Tibial nerve (tissue), 3 donors: ENCODE results near the gene TNP1.

- PRO-cap: no peak
- RAMPAGE, long total RNA, 3 experiments: no peak in any of the 3 experiments
Measured at GRCh38 chr2:216596237-216596754, 36.9 kb upstream of the IGFBP2 start.

GRCh38 chr2:216679655-216680462 lies 15.5 kb downstream of the IGFBP5 start:
- PRO-cap: no peak
- RAMPAGE, long total RNA, 3 experiments: no peak in any of the 3 experiments

DNA sequence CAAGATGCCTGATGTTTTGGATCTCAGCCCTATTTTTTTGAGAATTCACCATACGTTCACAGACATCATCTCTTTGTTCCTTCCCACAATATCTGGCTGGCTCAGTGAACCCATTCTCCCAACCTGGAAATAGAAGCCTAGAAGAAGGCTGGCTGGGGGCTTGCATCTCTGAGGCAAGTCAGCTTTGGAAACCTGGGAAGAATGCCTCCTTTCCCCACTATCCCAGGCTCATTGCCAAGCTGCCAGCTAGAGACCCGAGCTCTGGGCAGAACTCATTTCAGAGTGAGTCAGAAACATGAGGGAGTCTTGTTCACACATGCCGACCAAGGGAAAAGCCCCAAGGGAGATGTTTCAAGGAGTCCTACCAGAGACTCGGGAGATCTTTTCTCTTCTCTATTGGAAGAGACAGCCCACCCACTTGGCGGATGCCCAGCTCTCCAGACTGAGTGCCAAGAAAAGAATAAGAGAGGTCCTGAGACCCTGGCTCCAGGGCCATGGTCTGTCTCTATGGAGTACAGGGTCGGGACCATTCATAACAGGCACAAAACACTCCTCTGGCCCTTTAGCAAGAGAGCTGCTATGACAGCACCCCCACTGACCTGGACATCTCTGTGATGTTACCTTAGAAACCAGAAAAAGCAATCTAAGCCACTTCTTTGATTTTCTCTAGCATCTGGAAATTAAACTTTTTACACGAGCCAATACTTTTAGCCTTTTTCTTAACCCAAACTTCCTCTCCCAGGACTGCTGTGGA lies 18.3 kb upstream of the IGFBP5 start:
- PRO-cap: no peak
- RAMPAGE, long total RNA, 3 experiments: no peak in any of the 3 experiments

- PRO-cap: no peak
- RAMPAGE, long total RNA, 3 experiments: no peak in any of the 3 experiments
Measured at GRCh38 chr2:216859728-216860347, at the start of gene TNP1. TNP1 (minus strand) TSS chr2:216860064.

- PRO-cap: no peak
- RAMPAGE, long total RNA, 3 experiments: no peak in any of the 3 experiments
Measured at GRCh38 chr2:217223255-217223955, 363.5 kb upstream of the TNP1 start.

DNA sequence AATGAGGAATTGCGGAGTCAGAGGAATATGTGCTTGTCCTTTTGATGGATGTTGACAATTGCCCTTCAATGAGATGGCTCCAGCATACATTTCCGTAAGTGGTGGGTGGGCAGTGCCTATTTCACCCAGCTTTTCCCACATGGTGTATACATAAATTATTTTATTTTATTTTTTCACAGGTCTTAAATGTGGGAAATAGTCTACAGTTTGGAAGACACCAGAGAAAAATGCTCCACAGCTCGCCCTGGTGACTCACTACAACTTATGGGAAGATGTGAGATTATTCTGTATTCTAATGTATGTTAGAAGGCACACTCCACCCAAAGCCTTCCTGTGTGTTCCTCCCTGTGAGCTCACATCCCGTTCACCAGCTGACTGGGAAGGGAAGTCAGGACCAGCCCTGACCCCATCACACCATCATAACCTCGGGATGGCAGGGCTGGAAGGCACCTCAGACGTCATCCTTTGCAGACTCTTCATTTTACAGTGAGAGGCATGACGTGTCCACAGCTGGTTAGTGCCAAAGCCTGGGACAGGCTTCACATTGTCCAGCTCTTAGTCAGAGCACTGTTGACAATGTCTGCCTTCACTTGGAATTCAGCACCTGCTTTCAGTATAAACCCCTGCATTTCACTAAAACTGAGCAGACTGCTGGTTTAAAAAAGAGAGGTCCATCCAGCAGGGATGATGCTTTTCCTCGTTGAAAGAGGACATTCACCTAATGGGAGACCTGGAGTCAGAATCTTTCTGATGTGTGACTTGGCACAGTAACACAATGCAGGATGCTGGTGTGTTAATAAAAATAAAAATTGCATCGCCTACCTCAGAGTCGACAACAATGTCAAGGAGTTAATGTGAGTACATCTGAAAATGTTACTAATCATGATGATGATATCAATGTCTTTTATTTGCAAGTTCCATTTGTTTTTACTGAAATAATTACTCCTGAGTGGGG lies 417.8 kb upstream of the TNP1 start:
- PRO-cap: no peak
- RAMPAGE, long total RNA, 3 experiments: no peak in any of the 3 experiments

- PRO-cap: no peak
- RAMPAGE, long total RNA, 3 experiments: no peak in any of the 3 experiments
Measured at GRCh38 chr2:217735922-217736434, 266.8 kb downstream of the TNS1 start.

GRCh38 chr2:217798773-217799630 lies 203.8 kb downstream of the TNS1 start:
- PRO-cap: no peak
- RAMPAGE, long total RNA, 3 experiments: no peak in any of the 3 experiments

DNA sequence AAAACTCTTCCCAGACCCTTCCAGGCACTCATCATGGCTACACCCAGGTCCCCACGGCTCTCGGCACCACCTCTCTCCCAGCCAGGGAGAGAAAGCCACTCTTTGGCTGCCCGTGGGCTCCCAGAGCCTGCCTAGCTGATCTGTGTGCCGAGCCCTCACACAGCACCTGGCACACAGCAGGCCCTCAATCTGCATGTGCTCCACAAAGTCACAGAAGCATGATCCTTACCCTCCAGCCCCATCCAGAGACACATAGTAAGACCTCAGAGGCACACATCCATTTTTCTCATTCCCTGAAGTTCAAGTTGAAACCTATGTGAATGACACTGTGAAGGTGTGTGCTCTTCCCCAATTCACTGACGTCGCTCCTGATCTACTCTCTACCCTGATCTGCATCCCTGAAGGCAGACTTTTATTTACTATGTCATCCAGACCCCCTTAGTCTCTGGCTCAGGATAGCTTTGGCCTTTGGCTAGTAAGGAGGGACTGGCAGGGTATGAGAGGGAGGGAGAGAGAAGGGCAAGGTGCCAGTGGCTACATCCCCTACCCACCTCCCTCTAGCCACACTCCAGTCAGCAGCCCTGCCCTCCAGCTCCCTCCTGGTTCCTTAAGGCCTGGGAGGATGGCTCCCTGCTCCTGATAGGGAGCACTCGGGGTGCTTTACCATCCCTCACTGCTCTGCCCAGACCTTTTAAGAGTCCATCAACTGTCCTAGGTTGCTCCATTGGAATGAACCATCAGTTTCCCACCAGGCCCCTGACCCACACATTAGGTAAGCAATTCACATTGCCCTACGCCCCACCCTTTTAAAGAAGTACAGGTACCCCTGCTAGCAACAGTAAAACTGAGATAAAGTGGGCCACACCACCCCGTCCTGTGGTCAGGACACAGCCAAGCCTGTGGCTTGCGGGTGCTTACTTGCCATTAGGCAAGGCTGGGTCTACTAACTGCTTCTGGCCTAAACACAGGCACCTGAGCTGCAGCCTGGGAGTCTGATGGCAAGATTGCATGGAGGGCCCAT lies 177.7 kb downstream of the TNS1 start:
- PRO-cap: no peak
- RAMPAGE, long total RNA, 3 experiments: no peak in any of the 3 experiments

DNA sequence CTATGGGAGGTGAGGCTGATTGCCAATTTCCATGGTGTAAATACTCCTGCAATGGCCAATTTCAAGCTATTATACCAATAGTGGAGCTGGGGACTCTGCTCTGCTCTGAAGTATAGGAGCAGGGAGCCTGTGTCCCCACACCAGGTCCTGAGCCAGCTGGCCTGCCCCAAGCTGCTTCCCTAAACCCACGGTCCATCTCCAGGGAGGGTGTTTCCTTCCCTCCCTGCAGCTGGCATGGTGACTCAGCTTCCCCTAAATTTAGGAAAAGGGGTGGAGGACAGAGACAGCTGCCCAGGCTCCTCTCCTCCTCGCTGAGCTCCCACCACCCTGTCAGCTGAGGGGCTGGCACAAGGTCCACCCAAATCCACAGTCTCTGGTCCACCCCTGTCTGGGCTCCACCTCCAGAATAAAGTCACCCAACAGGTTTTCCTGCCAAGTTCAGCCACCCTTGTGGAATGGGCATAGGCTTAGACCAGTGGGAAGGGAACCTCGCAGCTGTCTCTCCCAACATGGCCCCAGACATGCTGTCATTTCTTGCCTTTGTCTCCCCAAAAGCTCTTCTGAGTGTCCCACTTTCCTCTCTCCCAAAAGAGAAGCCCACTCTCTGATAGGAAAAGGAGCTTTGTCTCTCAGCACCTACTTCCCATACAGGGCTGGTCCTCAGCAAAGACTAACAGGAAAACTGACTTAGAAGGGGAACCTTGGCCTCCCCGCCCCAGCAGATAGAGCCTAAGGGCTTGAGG lies 156.4 kb downstream of the TNS1 start:
- PRO-cap: no peak
- RAMPAGE, long total RNA, 3 experiments: no peak in any of the 3 experiments

DNA sequence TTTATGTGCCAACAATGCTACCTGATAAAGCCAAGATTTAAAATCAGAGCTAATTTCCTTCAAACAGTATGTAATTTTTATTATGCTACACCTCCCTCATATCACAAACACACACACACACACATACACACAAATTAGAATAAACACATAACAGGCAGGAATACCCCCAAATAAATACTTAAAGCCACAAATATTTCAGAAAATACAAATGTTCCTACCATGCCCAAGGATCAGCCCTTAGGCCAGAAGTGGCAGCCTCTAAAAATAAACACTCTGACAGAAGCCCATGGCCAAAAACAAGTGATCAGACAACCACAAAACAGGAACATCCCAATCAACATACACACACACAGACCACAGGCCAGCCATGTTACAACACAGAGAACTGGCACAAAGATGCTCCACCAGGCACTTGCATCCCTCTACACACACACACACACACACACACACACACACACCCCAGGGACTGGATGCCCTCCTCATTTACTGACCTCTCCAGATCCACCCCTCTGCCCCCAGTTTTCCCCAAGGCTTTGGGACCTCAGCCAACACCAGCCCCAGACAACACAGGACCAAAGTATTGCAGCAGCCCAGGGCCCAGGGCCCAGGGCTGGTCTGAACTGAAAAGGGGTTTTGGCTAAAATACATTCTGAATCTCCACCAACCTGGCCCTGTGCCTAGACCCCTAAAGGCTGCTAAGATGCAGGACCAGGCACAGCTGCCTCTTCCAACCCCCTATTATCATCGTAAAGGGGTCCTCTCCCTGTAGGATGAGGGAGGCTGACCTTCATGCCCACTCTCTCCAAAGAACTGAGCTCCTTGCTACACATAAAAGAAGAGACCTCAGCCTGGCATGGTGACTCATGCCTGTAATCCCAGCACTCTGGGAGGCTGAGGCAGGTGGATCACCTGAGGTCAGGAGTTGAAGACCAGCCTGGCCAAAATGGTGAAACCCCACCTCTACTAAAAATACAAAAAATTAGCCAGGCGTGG lies 151.5 kb downstream of the TNS1 start:
- PRO-cap: no peak
- RAMPAGE, long total RNA, 3 experiments: no peak in any of the 3 experiments

DNA sequence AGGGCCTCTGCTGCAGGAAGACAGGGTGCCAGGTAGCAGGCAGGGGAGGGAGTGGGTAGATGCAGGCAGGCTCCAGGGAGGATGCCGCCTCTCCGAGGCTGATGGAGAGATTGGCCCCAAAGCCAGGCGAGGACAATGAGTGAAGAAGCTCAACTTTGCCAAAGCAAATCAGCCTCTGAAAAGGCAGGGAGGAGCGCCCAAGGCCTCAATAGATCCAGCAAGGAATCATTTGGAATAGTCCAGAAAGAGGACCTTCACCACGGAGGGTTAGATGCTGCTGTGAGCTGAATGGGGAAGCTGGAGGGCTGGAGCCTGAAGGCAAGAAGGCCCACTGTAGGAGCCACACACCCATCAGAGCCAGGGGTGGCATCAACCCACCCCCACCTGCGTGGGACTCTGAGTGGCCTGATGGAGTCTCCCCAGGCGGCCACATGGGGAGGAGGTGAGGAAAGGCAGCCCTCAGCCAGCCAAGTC lies 133.6 kb downstream of the TNS1 start:
- PRO-cap: no peak
- RAMPAGE, long total RNA, 3 experiments: no peak in any of the 3 experiments

DNA sequence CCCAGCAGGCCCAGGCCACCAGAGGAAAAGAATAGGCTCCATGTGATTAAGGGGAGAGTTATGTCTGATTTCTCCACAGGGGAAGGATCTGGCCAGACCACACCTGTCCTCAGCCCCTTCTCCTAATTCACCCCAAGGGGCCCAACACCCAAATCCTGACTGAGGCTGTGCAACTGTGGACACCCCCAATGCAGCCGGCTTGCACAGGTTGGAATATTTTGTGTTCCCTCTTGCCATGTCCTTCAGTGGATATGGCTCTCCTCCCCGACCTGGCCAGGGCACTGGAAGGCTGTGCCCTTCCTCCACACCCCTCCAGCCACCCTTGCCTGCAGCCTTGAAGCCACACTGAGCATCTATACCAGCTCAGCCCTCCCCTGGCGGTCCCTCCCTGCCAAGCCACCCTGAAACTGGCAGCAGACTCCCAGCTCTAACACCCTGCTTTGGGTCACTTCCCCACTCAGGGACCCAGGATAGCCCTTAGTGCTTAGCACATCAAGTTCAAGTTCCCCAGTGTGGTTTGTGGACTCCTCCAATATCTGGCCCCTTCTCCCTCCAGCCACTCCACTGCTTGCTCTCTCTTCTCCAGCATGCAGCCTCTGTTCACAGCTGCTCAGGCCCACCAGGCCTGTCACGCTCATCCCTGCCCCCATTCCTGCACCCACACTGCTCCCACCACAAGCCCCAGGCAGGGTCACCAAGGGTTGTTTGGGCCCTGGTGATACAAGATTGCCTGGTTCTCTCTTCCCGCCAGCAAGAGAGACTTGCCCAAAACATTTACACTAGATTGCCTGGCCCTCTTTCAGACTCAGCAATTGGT lies 89.4 kb downstream of the TNS1 start:
- PRO-cap: no peak
- RAMPAGE, long total RNA, 3 experiments: no peak in any of the 3 experiments

- PRO-cap: unidirectional peak, minus-strand start at chr2:217914961
- RAMPAGE, long total RNA, 3 experiments: no peak in any of the 3 experiments
Measured at GRCh38 chr2:217914835-217915484, 87.8 kb downstream of the TNS1 start.

DNA sequence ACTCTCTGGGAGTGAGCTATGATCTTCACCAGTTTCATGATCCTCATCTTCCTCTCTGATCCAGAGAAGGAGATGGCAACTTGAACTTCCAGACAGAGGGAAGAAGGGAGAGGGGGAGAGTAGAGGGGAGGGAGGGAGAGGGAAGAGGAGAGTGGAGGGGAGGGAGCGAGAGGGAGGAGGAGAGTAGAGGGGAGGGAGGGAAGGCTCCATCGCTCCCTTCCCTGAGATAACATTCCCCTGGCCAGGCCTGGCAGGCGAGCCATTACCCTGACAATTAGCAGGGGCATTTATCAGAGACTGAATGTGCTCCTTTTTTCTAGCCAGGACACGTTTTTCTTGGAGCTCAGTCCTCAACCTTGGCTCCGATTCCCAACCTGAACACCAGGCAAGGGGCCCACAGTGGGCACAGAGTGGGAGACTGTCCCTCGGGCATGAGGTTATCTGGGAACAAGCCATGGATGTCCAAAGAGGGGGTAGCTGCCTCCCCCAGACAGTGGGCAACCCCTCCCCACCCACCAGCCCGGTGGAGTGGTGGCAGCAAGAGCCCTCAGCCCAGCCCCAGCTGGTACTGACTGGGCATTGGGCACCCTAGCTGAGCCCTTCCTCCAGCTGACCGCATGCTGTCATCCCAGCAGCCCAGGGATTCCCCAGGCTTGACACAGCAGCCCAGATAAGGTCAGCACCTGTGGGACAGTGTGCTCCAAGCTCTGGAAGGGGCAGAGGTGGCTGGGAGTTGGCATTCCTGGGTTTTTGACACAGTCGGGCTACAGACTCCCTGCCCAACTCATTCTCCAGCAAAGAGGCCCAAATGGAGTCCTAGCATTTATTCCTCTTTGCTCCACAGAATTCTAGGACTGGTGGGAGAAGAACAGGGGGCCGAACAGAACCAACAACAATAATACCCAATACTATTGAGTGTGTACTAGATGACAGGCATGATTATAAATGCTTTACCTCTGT lies 81.7 kb downstream of the TNS1 start:
- PRO-cap: no peak
- RAMPAGE, long total RNA, 3 experiments: no peak in any of the 3 experiments

- PRO-cap: no peak
- RAMPAGE, long total RNA, 3 experiments: no peak in any of the 3 experiments
Measured at GRCh38 chr2:217935452-217935921, 67.3 kb downstream of the TNS1 start.

DNA sequence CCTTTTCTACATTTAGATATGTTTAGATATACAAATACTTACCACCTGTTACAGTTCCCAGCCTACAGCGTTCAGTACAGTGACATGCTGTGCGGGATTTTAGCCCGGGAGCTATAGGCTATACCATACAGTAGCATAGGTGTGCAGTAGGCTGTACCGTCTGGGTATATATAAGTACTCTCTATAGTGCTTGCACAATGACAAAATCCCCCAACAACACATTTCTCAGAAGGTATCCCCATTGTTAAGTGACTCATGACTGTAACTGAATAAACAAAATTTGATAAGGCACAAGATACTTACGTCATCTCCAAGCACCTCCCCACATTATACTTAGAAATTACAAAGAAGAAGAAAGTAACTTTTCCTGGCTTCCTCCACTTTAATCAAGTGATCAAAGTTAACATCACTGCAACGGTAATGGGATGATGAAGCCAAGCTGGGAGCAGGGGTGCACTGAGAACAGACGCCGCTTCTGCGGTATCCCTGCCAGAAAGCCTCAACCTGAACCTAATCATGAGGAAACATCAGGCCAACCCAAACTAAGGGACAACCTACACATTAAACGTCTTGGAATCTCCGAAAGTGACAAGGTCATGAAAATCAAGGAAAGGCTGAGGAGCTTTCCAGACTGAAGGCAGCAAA lies 9.7 kb downstream of the TNS1 start:
- PRO-cap: no peak
- RAMPAGE, long total RNA, 3 experiments: no peak in any of the 3 experiments

DNA sequence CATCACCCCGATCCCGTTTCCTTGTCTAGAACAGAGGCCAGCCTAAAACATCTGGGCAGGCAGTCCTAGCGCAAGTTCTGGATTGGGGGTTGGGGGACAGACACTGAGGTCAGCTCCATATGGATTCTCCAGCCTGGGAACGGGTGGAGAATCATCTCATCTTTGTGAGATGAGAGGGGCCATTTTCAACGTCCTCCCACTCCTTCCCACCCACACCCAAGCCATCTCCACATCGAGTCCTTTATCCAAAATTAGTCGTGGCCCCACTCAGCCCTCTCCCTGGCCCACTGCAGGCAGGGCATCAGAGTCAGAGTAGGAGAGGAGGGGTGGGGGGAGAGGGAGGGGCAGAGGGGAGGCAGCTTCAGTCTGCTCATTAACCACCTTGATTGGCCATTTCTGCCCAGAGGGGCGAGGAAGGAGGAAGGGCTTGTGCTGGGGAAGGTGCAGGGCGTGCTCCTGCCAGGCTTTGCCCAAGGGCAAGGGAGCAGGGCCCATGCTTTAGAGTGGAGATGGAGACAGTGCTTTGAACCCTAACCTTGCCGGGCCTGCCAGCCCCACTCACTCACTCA lies 4.0 kb upstream of the RUFY4 start:
- PRO-cap: no peak
- RAMPAGE, long total RNA, 3 experiments: no peak in any of the 3 experiments

GRCh38 chr2:218246431-218246738 lies 14.4 kb upstream of the GPBAR1 start:
- PRO-cap: no peak
- RAMPAGE, long total RNA, 3 experiments: no peak in any of the 3 experiments

- PRO-cap: no peak
- RAMPAGE, long total RNA, 3 experiments: no peak in any of the 3 experiments
Measured at GRCh38 chr2:218257016-218257541, 3.7 kb upstream of the GPBAR1 start.